Skeletal muscle satellite cell (primary cell): ENCODE measurements around a stretch of chr20.

- CAGE, long polyA plus RNA: no peak
These were observed 66.7 kb downstream of the NDUFAF5 start for GRCh38 chr20:13851508-13851867.

DNA sequence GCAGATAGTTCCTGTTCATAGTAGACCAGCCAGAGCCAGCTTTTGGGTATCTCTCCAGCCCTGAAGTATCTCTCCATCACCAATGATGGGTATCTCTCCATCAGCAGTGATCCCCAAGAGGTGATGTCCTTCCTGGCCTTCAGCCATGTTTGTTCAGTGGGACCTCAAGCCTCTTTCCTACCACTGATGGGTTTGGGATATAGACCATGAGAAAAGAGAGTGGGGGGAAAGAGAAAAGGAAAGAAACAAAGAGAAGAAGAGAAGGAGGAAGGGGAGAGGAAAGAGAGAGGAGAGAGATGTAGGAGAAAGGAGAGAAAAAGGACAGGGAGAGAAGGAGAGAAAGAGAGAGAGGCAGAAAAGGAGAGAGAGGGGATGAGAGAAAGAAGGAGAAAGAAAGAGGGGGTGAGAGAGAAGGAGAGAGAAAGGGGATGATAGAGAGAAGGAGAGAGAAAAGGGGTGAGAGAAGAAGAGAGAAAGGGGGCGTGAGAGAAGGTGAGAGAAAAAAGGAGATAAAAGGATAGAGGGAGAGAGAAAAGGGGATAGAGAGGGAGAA lies 933.6 kb downstream of the KIF16B start:
- CAGE, long polyA plus RNA: no peak

GRCh38 chr20:15976275-15976699 lies 597.0 kb downstream of the KIF16B start:
- CAGE, long polyA plus RNA: no peak

- CAGE, long polyA plus RNA: no peak
These were observed 278.2 kb downstream of the KIF16B start for GRCh38 chr20:16295015-16295520.

DNA sequence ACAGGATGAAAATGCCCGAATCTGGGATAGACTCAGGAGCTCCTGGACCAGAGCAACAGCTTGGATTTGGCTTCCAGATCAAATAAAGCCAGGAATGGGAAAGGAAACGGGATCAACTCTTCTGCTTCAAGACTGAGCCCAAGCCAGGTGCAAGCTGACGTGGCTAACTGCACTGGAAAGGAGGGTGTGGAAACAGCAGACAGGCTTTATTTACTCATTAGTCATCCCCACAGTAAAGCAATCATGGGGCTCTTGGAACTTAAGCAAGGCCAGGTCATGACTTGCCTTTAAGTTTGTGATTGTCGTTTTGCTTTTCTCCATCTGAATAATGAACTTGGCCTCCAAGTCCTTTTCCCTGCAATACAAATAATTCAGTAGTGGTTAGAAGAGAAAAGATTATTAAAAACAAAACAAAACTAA lies 45.2 kb downstream of the KIF16B start:
- CAGE, long polyA plus RNA: no peak

- CAGE, long polyA plus RNA: no peak
These were observed 34.4 kb upstream of the KIF16B start for GRCh38 chr20:16607556-16608132.

GRCh38 chr20:17046342-17046822 lies 180.5 kb upstream of the PCSK2 start:
- CAGE, long polyA plus RNA: no peak

DNA sequence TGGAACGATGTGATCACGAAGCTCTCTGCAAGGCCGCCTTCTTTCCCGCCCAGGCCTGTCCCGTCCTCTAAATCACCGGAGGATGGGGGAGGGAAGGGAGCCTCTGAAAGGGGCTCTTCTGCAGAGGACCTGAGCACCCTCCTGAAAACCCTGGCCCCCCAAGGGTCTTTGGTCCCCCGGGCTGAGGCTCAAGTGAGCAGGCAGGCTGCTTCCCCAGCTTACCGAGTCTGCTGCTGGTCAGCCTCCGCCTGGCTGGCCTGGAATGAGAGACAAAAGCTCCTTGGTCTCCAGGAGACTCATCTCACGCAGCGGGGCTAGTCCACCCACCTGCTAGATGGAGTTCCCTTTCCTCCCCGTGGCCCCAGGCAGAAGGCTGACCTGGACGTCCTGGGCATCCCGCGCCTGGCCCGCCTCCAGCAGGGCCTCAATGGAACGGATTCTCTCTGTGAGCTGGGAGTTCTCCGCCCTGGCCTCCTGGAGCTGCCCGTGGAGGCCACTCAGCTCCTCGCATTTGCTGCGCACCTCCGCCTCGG lies 54.9 kb downstream of the RRBP1 start:
- CAGE, long polyA plus RNA: no peak

GRCh38 chr20:17635777-17636365 lies 46.2 kb downstream of the RRBP1 start:
- CAGE, long polyA plus RNA: no peak

DNA sequence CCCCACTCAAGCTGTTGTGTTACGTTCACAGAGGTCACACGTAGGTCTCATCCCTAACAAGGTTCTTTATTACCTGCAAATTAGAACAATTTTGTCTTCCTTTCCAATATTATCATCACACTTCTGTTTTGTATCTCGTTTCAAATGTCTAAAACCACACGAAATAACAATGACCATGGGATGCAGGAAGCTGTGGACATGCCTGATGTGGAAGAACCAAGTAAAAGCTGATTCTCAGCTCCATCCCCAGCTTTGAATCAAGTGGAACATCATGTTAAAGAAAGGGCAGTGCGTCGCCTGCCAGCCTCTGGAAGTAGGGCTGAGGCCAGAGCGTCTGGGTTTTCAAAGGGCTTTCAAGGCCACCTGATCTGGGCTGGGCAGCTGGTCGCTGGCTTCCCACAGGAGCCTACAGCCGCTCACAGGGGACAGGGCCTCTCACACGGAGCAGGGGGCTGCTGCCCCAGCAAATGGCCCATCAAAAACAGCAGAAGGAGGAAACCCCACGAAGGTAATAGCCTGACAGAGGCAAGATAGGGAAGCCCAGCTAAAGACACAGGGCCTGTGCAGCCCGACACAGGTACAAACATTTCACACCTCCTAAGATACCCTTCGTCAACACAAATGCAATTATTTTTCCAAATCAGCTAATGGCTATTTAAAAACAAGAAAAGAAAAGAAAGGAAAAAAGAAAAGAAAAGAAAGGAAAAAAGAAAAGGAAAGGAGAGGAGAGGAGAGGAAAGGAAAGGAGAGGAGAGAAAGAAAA lies 25.0 kb downstream of the RRBP1 start:
- CAGE, long polyA plus RNA: no peak

GRCh38 chr20:17661144-17661700 lies 20.8 kb downstream of the RRBP1 start:
- CAGE, long polyA plus RNA: no peak

DNA sequence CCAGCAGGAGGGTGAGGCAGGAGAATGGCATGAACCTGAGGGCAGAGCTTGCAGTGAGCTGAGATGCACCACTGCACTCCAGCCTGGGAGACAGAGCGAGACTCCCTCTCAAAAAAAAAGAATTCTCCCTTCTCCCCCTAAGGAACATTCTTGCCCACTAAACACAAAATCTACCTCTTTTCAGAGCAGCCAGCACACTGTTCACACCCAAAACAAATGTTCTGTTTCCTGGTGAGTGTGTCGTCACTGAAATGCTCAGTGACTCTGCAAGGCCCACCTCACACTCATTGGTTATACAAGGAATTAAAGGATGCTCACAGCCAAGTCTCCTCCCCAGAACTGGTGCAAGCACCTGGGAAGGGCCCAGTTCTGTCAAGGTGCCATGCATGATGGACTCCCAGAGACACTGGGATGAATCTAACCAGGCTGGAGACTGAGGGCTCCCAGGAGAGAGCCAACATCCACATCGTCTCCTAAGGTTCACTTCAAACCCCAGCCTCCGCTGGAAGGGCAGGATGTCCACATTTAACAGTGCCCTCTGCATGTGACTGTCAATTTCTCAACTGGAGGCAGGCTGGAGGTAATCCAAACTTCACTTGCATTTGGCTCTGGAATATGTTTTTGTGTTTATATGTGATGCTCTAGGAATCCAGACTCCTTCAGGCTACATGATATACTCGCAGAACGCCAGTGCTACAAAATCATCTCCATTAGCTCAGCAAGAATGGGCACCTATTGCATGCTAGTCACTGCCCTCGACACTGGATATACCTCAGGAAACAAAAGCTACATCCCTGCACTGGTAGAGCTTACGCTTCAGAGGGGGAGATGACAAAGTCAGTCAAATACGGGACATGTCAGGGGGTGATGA lies 7.2 kb downstream of the RRBP1 start:
- CAGE, long polyA plus RNA: no peak

- CAGE, long polyA plus RNA: no peak
These were observed 25.2 kb downstream of the SNX5 start for GRCh38 chr20:17943318-17943964.

- CAGE, long polyA plus RNA: no peak
These were observed 1.0 kb downstream of the MGME1 start for GRCh38 chr20:17969713-17970421.

GRCh38 chr20:19406522-19407112 lies 194.2 kb downstream of the SLC24A3 start:
- CAGE, long polyA plus RNA: no peak

- CAGE, long polyA plus RNA: no peak
These were observed 28.2 kb downstream of the RIN2 start for GRCh38 chr20:19786205-19786790.

DNA sequence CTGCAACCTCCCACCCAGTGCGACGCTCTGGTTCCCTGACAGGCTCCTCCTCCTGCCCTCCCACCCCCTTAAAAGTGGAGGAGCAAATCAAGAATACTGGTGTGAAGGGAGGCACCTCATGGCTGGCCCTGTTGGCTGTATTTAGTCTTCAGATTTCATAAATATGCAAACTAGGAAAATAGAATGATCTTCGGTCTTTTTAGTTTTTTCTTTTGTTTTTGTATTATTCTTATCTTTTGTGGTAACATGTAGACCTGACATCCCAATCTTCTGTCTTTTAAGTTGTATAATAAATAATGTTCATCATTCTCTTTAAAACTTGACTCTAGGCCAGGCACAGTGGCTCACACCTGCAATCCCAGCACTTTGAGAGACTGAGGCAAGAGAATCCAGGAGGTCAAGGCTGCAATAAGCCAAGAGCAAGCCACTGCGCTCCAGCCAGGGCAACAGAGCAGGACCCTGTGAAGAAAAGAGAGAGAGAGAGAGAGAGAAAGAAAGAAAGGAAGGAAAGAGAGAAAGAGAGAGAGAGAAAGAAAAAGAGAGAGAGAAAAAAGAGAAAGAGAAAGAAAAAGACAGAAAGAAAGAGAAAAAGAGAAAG lies 76.5 kb downstream of the RIN2 start:
- CAGE, long polyA plus RNA: no peak

- CAGE, long polyA plus RNA: no peak
These were observed 74.2 kb upstream of the NAA20 start for GRCh38 chr20:19942913-19943463.

DNA sequence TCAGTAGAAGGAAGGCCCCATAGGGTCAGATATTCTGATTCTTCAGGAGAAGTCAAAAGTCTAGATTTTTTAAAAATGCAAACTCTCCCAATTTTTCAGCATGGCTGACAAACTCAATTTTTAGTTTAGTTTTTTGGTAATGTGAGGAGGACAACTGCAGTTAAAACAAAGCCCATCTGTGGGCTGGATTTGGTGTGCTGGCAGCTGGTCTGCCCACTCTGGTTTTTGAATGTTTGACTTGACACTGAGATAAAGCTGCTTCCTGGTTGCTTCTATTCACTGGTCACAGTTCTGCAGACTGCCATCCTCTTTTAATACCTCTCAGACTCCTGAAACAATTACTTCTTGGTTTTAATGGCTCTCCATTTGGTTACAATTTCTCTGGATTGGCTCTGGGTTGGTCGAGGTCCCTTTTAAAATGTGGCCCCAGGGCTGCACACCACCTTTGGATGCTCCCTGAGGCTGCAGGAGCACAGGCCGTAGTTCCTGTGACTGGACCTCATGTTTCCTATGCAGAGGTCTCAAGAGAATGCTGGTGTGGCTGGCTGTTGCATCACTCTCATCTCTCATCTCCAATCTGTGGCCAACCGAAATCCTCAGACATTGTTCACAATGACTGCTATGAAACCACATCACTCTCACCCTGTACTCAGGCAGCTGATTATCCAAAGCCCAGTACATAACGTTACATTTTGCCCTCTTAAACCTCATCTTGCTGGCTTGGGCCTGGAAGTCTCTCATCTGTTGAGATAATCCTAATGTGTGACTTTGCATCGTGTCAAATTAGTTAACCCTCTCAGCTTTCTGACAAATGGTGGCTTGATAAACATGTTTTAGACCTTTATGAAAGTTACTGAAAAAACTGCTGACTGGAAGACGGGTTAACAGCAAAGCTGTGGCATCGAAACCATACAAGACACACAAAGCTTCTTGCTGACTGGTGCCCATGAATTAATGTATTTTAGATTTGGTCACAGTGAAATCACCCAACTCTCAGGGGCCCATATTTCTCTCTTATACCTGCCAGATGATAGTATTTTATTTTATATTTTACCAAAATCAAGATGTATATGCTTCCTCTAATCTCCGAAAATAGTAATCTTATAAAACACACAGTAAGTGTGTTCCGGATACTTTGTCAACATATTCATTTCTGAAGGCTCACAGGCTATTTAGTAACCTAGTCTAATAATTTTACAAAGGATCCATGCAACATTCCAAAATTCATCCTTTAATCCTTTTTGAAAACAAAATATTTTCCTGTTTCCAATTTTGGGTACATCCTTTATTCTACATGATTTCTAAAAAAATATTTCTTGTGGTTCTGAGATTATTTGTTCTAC lies 98.7 kb downstream of the INSM1 start:
- CAGE, long polyA plus RNA: no peak

- CAGE, long polyA plus RNA: no peak
These were observed 118.8 kb downstream of the INSM1 start for GRCh38 chr20:20486517-20487252.